Pulmonary lymph node (tissue), 1 donor: ENCODE measurements around a stretch of chr12.

DNA sequence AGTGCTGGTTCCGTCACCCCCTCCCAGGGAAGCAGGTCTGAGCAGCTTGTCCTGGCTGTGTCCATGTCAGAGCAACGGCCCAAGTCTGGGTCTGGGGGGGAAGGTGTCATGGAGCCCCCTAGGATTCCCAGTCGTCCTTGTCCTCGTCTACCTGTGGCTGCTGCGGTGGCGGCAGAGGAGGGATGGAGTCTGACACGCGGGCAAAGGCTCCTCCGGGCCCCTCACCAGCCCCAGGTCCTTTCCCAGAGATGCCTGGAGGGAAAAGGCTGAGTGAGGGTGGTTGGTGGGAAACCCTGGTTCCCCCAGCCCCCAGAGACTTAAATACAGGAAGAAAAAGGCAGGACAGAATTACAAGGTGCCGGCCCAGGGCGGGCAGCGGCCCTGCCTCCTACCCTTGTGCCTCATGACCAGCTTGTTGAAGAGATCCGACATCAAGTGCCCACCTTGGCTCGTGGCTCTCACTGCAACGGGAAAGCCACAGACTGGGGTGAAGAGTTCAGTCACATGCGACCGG is 51.8 kb upstream of the IQSEC3 start:
- PRO-cap: no peak

GRCh38 chr12:106173-106835 is 39.7 kb downstream of the IQSEC3 start:
- PRO-cap: bidirectional peak, plus-strand start at chr12:106583, minus-strand start at chr12:106376

DNA sequence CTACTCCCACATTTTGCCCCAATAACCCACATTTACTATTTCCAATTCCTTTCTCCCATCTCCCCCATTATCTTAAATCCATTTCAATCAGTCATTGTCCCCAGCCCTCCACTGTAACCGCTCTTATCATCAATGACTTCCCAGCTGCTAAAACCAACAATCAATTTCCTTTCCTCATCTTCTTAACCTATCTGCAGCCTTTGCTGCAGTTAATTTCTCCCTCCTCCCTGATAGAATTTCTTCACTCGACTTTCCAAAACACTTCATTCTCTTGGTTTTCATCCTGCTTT is 8.4 kb downstream of the SLC6A13 start:
- PRO-cap: no peak

GRCh38 chr12:292536-293321 is 30.1 kb upstream of the SLC6A13 start:
- PRO-cap: no peak

GRCh38 chr12:402073-402482 is 634 bp downstream of the CCDC77 start:
- PRO-cap: no peak

DNA sequence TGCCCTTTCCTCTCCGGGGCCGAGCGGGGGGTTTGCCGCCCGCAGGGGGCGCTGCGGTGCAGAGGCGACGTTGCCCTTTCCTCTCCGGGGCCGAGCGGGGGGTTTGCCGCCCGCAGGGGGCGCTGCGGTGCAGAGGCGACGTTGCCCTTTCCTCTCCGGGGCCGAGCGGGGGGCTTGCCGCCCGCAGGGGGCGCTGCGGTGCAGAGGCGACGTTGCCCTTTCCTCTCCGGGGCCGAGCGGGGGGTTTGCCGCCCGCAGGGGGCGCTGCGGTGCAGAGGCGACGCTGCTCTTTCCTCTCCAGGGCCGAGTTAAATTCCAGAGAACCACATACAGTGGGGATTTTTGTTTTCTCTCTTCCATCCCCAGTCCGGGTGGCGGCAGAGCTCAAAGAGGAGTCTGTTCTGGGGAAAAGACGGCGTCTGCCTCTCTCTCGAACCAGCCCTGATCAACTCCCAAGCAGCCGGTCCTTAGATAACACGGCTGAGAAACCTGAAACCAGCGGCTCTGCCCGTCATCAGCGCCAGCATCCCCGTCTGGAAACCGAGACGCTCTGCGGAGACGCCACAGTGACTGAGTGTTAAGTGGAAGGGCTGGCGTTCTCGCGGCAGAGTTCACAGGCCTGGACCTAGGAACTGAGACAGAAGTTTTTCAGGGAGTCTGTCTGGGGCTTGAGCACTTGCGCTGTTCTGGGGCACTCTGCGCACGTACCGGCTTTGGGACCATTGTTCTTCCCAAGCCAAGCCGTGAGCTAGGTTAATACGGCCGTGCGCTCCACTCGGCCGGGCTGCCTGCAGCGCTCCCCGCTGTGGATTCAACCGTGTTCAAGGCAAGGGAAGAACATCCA is 6.3 kb upstream of the B4GALNT3 start:
- PRO-cap: no peak

- PRO-cap: no peak
Observed at GRCh38 chr12:465955-466595, 6.3 kb downstream of the B4GALNT3 start.

DNA sequence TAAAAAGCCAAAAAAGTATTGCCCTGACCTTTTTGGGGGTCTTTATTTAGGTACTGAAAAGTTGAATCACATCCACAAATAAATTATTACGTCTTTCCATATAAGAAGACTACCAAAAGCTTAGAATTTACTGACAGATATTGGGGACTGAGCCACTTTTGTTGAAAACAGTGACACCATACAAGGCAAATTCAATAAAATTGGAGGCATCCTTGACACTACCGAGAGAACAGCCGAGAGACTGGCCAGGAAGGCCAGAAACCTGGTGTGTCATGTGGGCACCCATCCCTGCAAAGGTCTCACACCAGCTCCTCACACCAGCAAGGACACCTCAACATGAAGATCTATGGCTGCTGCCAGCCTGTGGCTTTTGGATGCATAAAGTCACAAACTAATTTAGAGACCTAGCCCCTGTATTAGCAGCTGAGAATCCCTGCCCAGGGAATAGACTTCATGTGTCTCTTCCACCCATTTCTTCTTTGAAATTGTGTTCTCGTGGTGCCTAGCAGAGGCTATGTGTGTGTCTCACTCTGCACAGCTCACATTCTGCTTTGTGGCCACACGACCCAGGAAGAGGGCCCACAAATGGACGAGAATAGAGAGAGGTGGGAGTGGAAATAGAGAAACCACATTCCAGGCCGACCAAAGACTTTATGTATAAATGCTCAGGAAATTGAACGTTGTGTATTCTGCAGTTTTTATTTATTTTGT is 8.7 kb downstream of the B4GALNT3 start:
- PRO-cap: no peak

DNA sequence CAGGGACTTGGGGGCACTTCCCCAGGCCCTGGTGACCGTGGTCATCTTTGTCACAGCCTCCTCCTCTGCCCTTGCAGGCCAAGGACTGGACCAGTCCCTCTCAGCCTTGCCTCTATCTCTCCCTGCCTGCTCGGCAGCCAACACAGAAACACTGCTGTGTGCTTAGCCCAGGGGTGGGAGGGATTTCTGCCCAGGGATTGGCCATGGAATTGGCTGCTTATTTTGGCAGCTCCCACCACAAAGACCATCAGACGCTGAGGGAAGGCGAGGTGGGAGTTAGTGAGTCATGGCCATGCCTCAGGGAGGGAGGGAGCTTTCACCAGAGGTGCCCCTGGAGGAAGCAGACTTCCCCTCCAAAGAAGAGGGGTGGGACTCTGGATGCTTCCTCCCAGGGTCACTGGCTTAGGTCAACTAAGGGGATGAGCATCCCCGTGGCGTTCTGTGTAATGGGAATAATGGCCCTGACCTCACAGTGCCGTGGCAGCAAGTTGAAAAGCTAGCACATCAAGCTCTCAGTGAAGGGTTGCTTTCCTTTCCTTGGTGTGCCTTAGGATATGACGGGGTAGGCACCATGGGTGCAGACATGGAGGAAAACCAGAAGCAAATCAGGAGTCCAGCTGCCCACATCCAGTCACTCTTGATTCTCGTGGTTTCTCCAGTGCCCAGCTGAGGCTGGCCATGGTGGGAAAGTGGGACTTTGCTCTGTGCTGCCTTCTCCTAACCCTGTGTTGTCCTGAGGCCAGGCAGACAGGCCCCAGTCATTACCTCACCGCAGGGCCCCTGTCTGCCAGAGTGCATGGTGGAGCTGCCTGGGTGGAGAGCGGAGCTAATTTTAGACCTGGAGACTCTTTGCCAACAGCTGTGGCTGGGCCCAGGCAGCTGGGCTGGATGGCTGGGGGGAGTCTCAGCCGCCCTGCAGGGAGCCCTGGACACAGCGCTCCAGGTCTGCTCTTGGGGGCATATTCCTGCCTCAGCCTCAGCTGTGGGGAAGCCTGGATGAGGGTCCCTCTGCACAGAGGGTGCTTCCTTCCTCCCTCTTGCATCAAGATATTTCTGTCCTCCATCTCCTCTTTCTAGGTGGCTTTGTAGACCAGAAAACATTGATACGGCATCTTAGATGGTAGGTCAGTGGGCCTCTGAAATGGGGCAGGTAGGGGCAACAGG is 21.5 kb downstream of the B4GALNT3 start:
- PRO-cap: no peak

DNA sequence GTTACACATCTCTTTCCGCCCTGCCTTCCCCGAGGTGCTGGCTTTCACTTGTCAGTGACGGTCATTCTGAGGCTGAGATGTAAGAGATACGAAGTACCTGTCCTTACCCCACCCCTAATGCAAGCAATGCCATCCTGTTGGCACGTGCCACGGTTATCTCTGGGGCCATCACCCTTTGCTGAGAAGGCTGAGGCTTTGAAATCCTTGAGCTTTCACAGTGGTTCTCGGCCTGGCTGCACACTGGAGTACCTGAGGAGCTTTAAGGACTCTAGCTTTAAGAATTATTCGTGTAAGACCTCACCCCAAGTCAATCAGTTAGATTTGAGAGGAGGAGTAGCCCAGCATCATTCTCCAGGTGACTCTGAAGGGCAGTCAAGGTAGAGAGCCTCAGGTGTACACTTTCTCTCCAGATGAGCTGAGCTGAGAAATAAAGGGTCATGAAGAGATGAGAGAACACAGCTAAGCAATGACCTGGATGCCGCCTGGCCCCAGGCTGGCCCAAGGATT is 24.5 kb downstream of the B4GALNT3 start:
- PRO-cap: no peak

DNA sequence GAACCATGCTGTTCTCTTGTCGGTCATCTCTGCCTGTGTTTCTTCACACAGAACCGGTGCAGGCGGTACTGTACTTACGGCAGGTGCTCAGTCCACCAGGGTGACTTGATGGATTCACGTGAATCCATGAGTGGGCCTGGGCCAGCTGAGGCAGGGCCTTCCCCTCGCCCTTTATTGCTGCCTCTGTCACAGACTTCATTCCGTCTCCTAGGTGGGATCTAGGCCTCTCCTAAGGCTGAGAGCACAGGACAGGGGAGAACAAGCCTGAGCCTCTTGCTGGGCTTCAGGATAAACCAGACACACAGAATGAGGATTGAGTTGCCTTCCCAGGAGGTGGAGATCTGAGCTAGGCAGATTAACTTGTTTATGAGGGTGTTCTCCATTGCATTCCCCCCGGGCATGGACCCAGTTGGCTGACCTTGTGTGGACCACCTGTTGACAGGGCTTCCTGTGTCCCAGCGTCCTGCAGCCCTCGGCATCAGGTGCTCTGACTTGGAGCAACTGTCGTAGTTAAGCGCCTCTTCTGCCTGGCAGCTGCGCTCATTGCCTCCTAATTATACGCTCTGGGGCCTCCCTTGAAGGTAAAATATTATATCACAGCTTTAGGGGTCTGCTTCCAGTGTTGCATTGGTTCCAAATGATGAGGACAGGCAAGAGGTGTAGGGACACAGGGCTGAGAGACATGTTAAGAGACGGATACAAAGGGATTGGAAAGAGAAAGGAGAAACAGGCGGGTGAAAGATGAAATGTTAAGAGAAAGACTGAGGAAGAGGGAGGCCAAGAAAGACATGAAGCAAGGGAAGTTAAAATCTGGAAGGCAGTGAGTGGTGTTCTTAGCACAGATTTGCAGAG is 42.3 kb downstream of the B4GALNT3 start:
- PRO-cap: no peak

DNA sequence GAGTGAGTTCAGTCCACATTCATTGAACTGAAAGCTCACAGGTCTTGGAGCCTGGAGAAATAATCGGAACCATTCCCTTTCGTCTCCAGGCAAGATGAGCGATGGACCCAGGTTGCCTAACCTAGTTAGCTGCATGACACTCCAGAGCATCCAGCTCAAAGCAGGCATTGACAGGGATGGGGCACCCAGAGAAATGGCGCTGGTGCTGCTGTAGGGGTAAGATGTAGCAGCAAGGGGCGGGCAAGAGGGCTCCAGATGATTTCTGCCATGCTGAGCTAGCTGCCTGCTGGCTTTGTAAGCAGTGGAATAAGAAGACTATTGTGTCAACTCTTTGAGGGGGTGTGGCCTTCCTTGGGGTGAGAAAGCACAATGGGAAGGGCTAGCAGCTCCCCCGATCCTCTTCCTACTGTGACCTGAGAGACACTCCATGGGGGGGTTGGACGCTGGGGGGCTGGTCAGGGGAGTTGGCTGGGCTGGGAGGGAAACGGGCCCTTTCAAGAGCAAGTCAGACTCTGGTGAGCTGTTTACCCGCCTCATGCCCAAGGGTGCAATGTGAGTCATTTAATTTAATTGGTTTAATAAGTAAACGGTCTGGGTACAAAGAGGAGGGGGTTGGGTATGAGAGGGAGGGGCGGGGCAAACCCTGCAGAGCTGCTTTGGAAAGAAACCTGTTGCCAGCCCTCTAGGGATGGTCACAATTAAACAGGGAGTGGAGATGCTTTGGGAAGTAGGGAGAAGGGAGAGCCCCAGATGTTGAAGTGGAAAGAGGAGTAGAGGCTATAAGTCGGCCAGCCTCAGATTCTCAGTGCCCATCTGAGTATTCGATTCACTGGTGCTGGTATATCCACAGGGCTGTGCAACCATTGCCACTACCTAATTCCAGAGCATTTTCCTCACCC is 50.5 kb downstream of the B4GALNT3 start:
- PRO-cap: no peak

GRCh38 chr12:538999-539599 is 79.4 kb downstream of the B4GALNT3 start:
- PRO-cap: no peak

GRCh38 chr12:689332-690226 is 26.3 kb upstream of the NINJ2 start:
- PRO-cap: no peak

DNA sequence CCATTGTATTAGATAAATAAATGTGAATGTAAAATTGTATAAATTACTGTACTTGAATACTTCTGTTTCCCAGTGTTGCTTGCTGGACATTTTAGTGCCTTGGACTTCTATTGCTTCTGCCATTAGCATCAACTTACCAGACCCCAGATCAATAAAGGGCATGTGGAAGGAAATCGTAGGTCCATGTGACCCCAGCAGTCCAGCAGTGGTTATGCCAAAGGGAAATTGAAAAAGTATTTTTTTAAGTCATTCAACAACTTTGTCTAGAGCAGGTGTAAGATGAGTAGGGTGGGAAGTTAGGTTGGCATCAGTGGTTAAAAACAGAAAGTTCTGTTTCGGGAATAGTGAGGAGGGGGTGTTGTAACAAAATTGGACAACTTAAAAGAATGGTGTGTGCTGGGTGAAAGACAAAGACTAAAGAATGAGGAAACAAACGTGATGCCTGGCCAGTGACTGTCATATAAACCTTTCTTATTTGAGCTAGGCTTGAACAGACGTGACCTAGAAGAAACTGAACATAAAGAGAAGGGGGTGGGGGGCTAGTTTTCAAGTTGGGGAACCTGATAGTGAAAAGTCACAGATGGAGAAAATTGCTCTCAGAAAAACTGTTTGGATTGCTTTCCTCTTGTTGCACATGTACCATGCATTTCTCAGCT is 39.8 kb downstream of the RAD52 start:
- PRO-cap: no peak

DNA sequence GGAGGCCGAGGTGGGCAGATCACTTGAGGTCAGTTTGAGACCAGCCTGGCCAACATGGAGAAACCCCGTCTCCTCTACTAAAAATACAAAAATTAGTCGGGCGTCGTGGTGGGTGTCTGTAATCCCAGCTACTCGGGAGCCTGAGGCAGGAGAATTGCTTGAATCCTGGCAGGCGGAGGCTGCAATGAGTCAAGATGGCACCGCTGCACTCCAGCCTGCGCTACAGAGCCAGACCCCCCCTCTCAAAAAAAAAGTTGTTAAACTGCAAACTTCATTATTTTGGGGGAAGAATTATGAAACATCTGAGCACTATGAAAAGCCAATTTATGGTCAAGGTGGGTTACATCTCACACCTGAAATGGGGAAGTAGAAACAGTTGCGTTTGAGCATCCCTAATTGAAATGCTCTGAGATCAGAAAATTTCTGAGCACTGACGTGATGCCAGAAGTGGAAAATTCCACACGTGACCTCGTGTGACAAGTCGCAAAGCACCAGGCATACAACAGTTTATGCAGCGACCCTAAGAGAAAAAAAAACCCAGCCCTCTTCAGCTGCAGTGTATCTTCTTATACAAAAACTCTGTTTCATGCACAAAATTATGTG is 37.6 kb downstream of the RAD52 start:
- PRO-cap: no peak

GRCh38 chr12:1593833-1593898 is 715 bp downstream of the FBXL14 start:
- PRO-cap: no peak

GRCh38 chr12:1616087-1616971 is 12.7 kb upstream of the WNT5B start:
- PRO-cap: no peak

DNA sequence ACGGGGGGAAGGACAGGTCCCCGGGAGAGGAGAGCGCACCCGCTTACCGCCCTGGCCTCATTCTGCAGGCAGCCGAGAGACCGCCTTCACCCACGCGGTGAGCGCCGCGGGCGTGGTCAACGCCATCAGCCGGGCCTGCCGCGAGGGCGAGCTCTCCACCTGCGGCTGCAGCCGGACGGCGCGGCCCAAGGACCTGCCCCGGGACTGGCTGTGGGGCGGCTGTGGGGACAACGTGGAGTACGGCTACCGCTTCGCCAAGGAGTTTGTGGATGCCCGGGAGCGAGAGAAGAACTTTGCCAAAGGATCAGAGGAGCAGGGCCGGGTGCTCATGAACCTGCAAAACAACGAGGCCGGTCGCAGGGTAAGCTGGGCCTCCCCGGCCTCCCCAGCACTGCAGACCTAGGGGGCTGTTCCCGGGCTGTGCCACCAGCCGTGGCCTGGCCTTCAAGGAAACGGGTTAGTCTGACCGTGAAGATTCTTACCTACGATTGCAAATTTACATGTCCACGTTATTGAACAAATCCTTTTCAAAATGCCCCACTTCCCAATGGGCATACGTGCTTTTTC is 10.7 kb downstream of the WNT5B start:
- PRO-cap: no peak

DNA sequence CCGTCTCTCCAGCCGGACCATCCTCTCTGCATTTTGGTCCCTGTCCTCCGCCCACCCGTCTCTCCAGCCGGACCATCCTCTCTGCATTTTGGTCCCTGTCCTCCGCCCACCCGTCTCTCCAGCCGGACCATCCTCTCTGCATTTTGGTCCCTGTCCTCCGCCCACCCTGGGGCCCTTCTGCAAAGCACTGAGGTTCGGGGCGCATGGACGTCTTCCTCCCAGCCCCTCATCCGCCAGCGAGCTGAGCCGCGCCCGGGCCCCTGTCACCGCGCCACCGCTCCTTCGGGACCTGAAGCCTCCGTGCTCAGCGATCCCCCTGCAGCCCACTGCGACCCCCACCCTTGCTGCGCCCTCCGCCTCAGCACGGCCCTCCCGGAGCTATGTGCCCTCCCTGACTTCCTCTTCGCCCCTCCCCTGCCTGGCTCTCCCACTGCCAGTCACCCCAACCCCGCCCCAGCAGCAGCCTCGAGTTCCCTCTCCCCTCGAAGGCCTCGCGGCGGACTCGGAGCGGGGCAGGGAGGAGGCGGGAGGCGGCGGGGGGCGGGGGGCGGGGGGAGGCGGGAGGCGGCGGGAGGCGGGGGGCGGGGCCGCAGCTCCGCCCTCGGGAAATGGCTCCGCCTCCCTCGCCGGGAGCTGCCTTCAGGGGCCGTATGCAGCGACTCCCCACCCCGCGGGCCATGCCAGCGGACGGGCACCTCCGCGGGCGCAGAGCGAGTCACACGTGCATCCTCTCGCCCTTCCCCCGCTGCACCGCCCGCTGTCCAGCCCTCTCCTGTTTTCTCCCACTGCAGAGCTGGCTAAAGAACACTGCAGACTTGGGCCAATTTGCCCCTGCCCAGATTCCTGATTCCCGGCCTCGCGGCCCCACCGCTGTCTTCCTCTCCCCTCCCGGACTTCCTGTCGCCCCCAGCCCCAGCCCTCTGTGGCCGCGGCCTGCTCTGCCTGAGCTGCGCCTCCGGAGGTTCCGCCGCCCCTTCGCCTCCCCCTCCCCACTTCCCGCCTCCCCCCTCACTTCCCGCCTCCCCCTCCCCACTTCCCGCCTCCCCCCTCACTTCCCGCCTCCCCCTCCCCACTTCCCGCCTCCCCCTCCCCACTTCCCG is 29.2 kb upstream of the ADIPOR2 start:
- PRO-cap: bidirectional peak, plus-strand start at position 629 of the sequence, minus-strand start at position 504 of the sequence; bidirectional peak, plus-strand start at position 785 of the sequence, minus-strand start at position 679 of the sequence